Right cardiac atrium (tissue), 1 donor: ENCODE measurements around the genes ZNF593OS and SFN.

GRCh38 chr1:25809552-25809925, 9.5 kb downstream of the SELENON start:
- PRO-cap: no peak

DNA sequence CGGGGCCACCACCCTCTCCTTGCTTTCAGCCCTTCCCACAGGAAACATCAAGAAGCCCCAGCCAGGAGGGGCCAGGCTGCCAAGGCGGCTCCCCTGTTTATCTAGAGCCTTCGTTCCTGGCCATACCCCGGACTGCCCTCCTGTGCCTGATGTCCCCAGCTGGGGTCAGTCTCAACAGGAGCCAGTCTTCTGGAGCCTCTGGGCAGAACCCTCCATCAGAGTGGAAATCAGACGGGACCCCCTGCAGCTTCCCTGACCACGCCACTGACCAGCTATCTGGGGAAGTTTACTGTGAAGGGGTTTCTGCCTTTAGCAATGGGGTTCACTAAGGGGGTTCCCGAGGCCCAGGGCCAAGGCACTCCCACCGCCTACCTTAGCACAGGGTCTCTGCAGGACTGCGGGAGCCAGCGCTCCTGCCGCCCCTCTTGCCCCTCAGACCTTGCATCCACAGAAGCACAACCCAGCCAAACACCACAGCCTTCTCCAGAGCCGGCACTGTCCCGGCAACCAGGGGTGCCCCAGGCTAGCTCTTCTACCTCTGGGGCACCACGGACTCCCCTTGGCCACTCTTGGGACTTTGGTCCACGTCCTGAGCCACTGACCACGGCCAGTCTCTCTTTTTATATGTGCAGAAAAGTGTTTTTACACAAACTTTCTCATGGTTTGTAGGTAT, 3.5 kb upstream of the MTFR1L start:
- PRO-cap: no peak

DNA sequence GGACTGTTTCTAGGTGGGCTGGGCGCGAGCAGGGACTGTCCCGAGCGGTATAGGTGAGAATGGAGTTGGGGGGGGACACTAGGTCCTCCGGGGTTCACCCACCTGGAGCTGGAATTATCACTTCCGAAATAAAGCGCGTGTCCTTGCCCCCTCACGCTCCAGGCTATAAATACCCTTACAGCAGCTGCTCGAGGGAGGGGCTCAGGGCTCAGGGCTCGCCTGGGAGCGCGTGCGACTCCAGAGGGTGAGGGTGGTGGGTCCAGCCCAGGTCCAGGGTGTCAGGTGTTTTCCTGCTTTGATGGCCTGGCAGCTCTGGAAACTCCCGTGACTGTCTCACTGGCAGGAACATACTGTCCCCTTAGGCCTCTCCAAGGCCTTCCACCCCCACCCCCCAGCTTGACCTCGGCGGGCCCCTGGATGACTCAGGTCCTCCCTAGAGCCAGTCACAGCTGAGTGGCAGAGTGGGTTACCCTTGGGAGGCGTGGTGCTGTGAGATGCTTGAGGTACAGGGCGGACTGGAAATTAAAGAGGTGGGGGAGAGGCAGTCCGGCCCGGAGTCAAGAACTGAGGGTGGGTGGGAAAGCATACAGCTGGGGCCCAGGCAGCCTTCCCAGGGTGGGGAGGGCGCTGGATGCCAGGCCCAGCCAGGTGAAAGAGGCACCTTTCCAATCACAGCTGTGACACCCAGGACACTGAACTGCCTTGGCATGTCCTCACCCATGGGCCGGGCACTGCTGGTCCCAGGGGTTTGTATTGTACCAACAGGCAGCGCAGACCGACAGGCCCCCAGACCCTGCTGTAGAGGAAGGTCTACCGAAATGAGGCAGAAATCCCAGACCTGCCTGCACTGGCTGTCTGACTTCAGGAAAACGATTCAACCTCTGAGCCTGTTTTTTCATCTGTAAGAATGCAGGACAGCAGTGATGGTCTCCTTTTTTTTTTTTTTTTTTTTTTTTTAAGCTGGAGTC, 9.3 kb downstream of the SLC30A2 start:
- PRO-cap: no peak

DNA sequence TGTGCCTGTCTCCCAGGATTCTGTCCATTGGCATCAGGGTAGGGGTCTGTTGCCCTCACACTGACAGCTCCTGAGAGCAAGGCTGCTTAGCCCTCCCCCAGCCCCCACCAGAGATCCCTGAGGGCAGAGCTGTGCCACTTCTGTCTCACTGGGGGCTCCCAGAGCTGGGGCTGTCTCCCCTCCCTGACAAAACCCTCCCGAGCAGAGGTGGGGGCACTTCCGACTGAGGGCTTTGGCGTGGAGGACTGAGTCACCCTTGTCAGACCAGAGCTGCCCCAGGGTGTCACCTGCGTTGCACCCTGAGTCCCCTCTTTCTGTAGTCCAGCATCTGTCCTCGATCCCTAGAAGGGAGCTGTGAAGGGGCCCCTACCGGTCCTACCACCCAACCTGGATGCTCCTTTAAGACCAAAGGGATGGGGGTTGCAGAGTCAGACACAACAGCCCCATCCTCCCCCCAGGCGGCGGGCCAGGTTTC, 2.4 kb upstream of the FAM110D start:
- PRO-cap: unidirectional peak, minus-strand start at position 401 of the sequence

DNA sequence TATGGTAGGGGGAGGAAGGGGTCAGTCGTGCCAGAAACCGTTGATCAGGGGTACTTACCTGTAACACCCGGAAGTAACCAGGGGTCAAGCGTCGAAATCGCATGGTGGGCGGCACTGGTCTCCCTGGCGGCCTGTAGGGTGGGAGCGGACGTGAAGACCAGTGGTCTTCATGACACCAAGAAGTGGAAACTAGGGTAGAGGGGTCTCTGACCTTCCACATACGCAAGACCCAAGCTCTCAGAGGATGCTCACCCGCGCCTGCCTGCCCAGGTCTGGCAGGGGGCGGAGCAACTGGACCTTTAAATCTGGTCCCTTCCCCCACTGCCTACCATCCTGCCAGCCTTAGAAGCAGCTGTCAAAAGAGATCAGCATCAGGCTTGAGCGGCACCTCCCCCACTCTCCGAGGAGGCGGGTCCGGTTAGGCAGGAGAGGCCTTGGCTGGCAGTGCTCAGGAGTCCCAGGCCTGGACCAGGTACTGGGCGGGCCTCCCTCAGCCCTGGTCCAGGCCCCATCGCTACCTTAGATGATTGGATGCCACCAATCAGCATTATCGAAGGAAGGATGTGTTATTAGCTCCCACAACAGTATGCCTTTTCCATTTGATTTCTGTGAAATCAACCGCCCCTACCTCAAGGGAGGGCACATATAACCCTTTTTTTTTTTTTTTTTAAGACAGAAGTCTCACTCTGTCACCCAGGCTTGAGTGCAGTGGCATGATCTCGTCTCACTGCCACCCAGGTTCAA, at the start of gene ZNF593OS:
ZNF593OS (minus strand) TSS at position 274 of the 744 bp plus-strand sequence.
- PRO-cap: no peak

DNA sequence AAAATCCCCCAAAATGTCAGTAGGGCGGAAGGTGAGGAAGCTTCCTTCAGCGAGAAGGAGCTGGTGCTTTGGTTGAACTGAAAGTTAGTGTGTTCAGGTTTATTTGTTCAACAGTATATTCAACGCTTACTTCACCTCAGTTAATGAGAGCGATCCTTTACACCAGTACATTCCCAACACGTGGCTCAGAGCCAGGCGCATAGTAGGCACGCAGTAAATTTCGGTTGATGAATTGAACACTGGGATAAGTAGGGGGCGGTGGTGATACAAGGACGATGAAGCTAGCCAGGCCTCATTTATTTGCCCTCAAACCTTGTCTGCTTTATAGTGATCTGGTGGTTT, 972 bp downstream of the CEP85 start:
- PRO-cap: no peak

DNA sequence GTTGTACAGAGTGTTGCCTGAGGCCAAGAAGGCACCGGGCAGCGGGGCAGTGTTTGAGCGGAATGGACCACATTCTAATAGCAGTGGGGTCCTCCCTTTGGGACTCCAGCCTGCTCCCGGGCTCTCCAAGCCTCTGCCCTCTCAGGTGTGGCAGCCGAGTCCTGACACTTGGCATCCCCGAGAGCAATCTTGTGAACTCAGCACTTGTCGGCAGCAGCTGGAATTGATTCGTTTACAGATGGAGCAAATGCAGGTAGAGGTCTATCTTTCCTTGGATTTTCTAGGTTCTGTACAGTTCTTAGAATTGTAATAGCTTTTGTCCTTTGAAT, 21.6 kb downstream of the CEP85 start:
- PRO-cap: no peak

DNA sequence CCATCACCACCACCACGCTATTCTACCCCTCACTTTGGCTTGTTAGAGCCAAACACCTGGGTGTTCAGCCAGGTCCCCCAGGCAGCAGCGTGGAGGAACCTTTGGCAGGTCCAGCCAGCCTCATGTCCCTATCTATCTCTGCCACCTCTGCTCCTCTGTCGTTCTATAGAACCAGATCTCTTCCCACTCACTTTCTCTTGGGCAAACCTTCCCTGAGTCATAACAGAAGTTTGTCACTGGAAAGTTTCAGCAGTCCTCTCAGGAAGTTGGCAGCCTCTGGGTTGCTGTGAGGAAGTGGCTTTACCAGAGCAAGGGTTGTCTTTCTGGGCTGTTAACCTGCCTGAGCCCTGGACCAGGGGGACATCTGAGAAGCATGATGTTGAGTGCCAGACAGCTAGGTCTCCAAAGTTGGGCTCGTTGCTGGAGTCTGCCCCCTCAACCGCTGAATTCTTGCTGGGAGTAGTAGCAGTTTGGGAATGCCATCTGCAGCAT, 1.0 kb upstream of the SH3BGRL3 start:
- PRO-cap: no peak

GRCh38 chr1:26282962-26283348, 3.1 kb downstream of the SH3BGRL3 start:
- PRO-cap: no peak

GRCh38 chr1:26284131-26284314, 4.1 kb downstream of the SH3BGRL3 start:
- PRO-cap: no peak

GRCh38 chr1:26409278-26409906, 1.2 kb upstream of the LIN28A start:
- PRO-cap: no peak

GRCh38 chr1:26411625-26412114, 1.1 kb downstream of the LIN28A start:
- PRO-cap: no peak

DNA sequence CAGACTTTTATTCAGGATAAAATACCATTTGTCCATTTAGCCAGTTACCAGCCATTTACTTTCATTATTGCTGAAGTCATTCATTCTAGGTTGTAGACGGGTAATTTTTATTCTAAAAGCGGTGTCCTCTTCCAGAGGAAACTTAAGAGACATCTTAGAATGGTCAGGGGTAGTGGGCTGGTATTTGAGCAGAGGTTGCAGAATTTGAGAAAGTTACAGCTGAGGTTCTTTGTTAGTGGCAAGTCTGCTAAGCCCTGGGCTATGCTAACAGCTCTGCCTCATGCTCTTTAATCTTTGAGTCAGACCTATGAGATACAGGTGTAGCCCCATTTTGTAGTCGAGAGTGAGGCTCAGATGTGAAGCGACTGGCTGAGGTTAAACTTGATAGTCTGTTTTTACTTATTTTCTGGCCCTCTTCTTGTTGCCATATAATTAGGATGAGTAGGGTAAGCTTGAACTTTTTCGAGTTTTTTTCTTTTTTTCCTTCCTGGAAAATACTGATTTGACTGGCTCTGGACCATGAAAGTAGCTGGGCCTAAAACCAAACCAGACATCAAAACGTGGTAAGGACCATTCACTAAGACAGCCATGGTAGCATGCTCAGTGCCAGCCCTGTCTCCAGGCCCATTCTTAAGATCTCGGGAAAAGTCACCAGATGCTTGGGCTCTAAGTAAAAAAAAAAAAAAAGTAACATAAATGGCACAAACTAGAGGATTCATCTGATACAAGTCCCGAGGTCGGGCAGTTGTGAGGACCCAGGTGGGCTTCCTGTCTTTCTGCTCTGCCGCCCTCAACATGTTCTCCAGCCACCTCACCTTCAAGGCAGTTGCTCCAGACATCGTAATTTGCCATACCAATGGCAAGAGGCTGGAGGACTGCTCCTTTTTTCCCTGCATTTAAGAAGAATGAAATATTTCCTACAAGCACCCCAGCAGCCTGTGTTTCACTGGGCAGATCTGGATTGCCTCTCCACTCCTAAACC, 4.9 kb downstream of the HMGN2 start:
- PRO-cap: no peak

DNA sequence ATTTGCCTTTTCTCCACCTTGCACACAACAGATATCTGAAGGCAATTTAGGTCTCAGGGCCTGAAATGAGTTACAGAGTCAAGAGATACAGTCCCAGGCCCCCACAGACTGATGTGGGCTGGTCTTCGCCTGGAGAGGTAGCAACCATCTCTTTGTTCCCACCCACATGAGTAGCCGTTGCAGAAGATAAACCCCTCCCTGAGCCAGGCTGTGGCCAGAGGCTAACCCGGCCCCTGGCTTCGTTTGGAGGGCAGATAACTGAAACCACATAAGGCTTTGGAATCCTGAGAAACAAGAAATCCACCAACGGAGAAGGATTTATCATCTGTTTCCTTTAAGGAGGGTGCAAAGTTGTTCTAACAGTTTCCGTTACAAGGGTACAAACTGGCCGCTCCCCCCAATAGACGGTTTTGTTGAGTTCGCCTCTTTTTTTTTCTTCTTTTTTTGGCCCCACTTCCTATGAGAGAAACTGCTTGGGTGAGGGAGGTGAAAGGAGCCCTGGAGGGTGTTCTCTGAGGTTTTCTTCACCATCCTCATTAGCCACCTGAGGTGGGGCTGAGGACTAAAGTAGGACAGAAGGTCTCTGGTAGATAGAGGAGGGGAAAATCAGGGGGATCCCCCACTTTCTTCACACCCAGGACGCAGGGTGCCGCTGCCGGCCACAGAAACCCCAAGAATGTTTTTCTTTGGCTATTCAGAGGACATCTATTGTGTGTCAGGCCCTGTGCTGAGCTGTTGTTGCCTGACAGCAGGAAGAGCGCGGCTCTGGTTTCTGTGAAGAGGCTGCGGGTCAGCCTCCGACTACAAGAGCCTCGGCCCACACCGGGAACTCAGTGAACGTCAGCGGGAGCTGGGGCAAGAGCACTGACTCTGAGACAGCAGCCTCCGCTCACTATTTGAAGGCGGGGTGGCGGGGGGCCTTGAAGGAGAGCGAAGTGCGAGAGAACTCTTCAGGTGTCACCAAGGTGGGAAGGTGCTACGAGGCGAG, 614 bp upstream of the PIGV start:
- PRO-cap: bidirectional peak, plus-strand start at position 217 of the sequence, minus-strand start at position 110 of the sequence; unidirectional peak, plus-strand start at position 536 of the sequence; bidirectional peak, plus-strand start at position 833 of the sequence, minus-strand start at position 832 of the sequence

- PRO-cap: no peak
Observed at GRCh38 chr1:26810116-26810606, 16.3 kb upstream of the ZDHHC18 start.

GRCh38 chr1:26828375-26829312, 2.2 kb downstream of the ZDHHC18 start:
- PRO-cap: no peak

GRCh38 chr1:26861623-26862130, 1.3 kb upstream of the SFN start:
- PRO-cap: no peak

DNA sequence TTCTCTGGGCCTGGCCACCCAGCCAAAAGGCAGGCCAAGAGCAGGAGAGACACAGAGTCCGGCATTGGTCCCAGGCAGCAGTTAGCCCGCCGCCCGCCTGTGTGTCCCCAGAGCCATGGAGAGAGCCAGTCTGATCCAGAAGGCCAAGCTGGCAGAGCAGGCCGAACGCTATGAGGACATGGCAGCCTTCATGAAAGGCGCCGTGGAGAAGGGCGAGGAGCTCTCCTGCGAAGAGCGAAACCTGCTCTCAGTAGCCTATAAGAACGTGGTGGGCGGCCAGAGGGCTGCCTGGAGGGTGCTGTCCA, at the start of gene SFN:
SFN (plus strand) TSS at position 52 of the 305 bp plus-strand sequence.
- PRO-cap: unidirectional peak, plus-strand start at position 52 of the sequence

GRCh38 chr1:26991233-26992106, 2.0 kb upstream of the TRNP1 start:
- PRO-cap: no peak

DNA sequence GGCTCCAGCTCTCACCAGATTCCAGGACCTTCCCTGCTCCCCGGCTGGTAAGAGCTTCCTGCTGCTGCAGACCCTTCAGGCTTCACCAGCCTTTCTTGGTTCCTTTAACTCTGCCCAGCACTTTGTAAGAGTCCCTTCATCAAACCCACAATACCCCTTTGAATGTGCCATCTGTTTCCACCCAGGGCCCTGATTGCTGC, 67.5 kb downstream of the SLC9A1 start:
- PRO-cap: unidirectional peak, minus-strand start at position 97 of the sequence